Measurements from ENCODE around the genes HTRA3, HMX1, USP17L13 and USP17L30.

DNA sequence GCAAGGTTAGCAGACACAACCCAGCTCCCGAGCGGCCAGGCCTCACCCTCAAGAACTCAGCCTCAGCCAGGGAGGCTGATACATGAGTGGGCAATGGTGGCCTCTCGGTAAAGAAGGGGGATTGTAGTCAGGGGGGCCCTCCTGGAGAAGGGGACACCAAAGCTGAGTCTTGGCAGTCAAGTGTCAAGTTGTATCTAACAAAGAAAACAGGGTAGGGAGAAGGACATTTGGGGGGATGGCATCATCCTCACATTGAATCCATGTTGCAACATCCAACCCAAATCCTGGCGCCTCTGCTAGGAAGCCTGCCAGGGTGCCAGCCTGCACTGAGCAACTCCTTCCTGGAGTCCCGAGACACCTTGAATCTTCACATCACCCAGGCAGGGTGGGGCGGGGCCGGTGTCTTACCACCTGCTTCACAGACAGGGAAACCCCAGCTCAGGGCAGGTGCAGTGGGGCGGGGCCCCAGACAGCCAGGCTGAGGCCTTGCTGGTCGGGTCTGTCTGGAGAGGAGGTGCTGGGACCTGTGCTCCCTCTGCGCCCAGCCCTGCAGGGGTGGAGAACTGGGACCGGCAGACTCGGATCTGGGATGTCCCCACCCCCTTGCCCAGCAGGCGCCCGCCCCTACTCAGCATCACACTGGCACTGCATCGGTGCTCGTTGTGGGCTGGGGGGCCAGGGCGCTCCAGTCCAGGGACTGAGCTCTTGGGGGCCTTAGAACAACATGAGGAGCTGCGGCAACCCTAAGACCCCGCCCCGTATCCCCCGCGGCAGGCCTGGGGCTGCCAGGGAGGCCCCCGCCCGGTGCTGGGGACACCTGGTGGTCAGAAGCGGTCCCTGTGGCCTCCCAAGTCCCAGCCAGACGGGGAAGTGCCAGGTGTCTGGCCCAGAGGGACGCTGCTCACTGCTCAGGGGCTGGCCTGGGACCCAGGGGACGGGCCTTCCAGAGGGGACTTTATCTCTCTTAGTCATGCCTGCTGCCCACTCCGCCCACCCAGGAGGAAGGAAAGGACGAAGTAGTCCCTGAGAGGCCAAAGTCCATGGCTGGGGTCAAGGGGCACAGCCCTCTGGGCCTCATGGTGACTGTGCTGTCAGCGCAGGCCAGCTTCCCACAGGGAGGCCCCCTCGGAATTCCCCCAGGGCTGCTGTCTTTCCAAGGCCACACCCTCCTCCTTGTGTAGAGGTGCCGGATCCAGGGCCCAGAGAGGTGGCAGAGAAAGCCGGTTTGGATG lies 31.3 kb upstream of the HTRA3 start:
- PRO-cap, 3 experiments: no peak in any of the 3 experiments
- RAMPAGE, long total RNA: no peak

DNA sequence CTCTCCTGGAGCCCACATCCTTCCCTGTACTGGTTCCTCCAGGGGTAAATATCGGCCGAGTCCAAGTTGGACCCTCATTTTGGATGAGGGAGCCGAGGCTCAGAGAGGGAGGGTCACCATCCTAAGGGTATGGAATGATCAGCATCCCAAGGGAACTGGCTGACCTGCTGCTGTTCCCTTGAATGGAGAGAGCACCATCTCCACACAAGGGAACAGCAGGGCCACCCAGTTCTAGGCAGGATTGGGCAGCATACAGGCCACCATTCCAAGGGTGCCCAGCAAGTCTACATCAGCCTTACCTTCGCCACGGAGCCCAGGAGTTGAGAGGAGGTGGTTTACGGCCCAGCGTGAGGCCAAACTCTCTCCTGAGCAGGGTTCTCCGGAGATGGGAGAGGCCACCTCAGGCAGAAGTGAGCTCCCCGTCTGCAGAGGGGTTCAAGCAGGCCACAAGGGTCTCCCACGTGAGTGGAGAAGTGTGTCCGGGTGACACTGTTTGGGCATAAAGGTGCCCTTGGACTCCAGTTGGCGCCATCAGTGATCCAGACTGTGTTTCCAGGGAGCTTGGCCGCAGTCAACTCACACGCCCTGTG lies 24.8 kb upstream of the HTRA3 start:
- PRO-cap, 3 experiments: no peak in any of the 3 experiments
- RAMPAGE, long total RNA: no peak

DNA sequence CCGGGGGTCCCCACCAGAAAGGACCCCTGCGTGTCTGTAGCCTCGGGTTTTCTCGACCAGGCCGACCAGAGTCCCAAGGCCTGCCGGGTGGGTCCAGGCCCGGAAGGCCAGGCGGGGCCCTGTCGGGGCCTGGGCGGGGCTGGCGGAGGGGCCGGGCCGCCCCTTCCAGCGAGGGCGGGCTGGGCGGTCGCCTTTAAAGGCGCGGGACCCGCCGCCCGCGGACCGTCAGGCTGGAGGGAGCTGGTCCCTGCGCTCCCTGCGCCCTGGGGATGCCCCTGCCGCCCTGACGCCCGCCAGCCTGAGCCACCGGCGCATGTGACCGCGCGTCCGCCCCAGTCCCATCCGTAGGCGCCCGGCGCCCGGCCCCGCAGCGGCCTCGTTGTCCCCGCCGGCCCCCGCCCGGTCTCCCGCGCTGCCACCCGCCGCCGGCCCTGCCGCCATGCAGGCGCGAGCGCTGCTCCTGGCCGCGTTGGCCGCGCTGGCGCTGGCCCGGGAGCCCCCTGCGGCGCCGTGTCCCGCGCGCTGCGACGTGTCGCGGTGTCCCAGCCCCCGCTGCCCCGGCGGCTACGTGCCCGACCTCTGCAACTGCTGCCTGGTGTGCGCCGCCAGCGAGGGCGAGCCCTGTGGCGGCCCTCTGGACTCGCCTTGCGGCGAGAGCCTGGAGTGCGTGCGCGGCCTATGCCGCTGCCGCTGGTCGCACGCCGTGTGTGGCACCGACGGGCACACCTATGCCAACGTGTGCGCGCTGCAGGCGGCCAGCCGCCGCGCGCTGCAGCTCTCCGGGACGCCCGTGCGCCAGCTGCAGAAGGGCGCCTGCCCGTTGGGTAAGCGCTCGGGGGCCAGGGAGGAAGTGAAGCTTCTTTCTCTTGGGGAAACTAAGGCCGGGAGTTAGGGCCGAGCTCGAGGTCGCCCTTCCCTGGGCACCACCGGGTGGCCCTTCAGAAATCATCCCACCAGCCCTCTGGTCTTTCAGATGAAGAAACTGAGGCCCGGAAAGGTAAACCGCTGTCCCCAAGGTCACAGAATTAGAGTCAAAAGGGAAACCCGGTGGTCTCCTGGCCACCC lies at the start of gene HTRA3:
HTRA3 (plus strand) TSS at position 225 of the 1,065 bp plus-strand sequence.
- PRO-cap, 3 experiments: peak in 3 of 3 experiments; most common plus-strand start position 225 of the sequence (in 2)
- RAMPAGE, long total RNA: no peak

DNA sequence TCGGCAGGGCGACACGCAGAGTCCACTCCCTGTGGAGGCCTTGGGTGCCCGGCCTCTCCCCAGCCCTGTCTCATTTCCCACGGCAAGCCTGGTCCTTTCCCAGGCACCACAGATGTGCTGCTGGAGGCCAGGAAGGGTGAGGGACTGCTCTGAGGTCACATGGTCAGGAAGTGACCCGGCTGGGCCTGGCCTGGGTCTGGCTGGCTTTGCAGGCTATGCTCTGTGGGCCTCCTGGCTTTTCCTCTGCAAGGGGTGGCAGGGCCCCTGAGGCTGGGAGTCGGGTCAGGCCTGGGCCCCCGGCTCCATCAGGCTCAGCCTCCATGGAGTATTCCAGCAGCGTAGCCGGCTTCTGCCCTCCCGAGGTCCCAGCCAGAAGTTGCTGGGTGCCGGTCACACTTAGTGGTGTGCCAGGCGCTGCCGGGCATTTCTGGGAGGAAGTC lies 3.4 kb downstream of the HTRA3 start:
- PRO-cap, 3 experiments: peak in 2 of 3 experiments; most common minus-strand start position 114 of the sequence (in 1)
- RAMPAGE, long total RNA: no peak

DNA sequence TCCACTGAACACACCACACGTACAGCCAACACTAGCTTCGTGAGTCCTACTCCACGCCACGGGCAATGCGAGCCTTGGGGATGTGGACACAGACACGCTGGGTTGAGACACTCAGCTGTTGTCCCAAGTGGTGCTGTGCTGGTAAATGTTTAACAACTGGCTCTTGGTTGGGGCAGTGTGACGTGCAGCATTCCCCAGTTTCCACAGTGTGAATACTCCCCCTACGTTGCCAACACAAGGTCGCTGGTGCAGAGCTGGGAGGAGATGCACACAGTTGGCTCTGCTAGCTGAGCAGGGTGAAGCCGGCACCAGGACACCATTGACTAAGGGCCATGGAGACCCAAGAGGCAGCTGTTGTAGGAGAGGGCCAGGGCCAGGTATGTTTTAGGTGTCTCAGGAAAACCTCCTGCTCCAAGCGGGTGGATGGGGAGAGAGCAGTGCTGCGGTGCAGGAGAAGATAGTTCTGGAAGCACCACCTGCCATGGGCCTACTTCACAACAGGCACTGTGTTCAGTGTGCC lies 65.6 kb downstream of the HTRA3 start:
- PRO-cap, 3 experiments: no peak in any of the 3 experiments
- RAMPAGE, long total RNA: no peak

DNA sequence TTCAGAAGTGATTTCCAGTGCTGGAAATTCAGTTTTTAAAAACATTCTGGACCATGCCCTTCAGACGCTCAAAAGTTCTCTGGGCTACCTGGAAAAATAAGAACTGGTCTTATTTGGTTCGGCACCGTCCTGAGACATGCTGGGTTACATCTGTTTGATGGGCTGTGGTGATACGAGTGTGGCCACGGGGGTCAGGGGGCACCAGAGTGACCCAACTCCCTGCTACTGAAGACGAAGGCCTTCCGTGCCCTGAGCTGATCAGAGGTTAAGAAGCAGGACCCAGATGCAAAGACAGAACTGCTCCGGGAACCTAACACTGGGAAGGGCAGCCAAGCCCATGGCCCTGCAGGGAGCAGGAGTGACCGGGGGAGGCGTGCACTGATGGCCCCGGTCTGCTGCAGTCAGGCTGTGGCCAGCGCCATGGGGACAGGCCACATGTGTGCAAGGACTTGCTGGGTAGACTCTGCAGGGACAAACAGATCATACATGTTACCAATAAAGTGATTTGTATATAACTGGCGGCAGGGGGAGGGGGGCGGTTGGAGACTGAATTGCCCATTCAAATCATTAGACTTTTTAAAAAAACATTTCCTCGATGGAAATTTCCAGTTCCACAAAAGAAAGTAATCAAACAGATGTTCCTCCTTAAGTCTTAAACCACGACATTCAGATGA lies 74.6 kb downstream of the ACOX3 start:
- PRO-cap, 3 experiments: no peak in any of the 3 experiments
- RAMPAGE, long total RNA: no peak

- PRO-cap, 3 experiments: no peak in any of the 3 experiments
- RAMPAGE, long total RNA: no peak
Observed at GRCh38 chr4:8427651-8428239, 12.8 kb downstream of the ACOX3 start.

- PRO-cap, 3 experiments: no peak in any of the 3 experiments
- RAMPAGE, long total RNA: no peak
Observed at GRCh38 chr4:8439162-8439771, 1.3 kb downstream of the ACOX3 start.

DNA sequence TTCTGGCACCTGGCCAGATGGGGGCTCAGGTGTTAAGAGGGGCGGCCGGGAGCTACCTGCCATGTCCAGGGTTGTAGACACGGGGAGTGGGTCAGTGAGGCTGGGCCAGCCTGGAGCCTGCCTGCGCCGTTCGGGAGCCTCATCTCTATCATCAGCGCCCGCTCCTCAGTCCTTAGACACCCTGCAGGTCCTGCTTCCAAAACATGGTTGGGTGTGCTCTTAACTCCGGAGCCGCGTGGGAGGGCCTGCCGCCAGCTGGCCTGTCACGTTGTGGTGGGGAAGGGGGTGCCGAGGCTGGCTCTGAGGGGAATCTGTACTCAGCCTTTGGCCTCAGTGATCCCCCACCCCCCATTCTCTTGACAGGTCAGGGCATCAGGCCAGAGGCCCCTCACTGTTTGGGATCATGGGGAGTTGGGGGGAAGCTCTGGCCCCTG lies 33.2 kb downstream of the TRMT44 start:
- PRO-cap, 3 experiments: no peak in any of the 3 experiments
- RAMPAGE, long total RNA: no peak

GRCh38 chr4:8642007-8642483 lies 49.5 kb downstream of the CPZ start:
- PRO-cap, 3 experiments: no peak in any of the 3 experiments
- RAMPAGE, long total RNA: no peak

GRCh38 chr4:8871713-8872399 lies at the start of gene HMX1:
Gene HMX1 (minus strand): TSS chr4:8871839.
- PRO-cap, 3 experiments: no peak in any of the 3 experiments
- RAMPAGE, long total RNA: no peak

- PRO-cap, 3 experiments: peak in 2 of 3 experiments; most common minus-strand start chr4:9153060 (in 2)
- RAMPAGE, long total RNA: no peak
Observed at GRCh38 chr4:9152986-9153143, 17.3 kb upstream of the FAM90A26 start.

GRCh38 chr4:9224655-9225176 lies at the start of gene USP17L13:
Gene USP17L13 (plus strand): TSS chr4:9224896.
- PRO-cap, 3 experiments: no peak in any of the 3 experiments
- RAMPAGE, long total RNA: no peak

DNA sequence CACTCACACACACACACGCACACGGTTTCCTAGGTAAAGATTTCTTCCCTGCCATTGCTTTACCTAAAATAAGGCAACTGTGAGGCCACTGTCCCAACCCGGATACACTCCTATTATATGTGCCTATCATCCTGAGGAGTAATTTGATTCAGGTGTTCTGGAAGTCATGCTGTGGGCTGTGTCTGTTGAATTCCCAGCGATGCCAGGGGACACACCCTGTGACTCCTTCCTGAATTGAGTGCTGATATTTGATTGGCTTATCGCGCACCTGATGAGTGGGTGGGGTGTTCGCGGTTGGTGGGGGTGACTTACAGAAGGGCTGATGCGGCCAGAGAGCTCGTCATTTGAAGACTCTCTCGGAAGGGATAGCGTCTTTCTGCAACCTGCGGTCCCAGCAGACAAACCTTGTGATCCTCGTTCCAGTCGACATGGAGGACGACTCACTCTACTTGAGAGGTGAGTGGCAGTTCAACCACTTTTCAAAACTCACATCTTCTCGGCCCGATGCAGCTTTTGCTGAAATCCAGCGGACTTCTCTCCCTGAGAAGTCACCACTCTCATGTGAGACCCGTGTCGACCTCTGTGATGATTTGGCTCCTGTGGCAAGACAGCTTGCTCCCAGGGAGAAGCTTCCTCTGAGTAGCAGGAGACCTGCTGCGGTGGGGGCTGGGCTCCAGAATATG lies at the start of gene USP17L30:
USP17L30 (plus strand) TSS at position 429 of the 683 bp plus-strand sequence.
- PRO-cap, 3 experiments: no peak in any of the 3 experiments
- RAMPAGE, long total RNA: no peak

- PRO-cap, 3 experiments: no peak in any of the 3 experiments
- RAMPAGE, long total RNA: no peak
Observed at GRCh38 chr4:9989832-9990257, 31.5 kb downstream of the SLC2A9 start.

DNA sequence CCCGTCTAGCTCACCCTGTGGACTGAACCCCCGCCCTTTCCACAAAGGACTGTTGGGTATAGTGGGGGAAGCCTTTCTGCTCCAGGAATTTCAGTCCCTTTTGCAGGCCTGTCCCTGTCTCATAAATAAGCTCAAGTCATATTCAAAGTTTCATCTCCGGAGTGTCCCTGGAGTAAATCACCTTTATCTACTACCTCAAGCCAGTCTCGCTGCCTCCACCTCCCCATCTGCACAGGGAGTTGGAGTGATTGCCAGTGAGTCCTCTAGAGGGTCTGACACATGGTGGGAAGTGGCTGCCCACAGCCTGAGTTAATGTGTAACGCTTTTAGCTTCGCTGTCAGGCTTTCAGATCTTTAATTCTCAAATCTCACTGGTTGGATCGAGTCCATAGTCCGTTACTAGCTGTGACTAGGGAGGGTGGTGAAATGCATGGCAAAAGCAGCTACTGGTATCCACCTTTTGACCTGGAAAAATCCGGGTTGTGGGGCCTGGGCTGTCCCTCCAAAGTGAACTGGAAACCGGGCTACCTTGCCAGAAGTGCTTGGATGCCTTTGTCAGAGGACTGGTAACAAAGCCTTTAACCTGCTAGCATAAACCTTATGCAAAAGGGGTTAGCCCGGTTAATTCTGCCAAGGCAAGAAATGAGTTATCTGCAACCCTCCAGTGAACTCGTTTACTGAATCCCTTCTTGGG lies 5.0 kb upstream of the WDR1 start:
- PRO-cap, 3 experiments: no peak in any of the 3 experiments
- RAMPAGE, long total RNA: no peak

- PRO-cap, 3 experiments: no peak in any of the 3 experiments
- RAMPAGE, long total RNA: no peak
Observed at GRCh38 chr4:10180959-10181844, 64.6 kb upstream of the WDR1 start.

GRCh38 chr4:10453798-10455257 lies 2.9 kb downstream of the ZNF518B start:
- PRO-cap, 3 experiments: no peak in any of the 3 experiments
- RAMPAGE, long total RNA: no peak

- PRO-cap, 3 experiments: no peak in any of the 3 experiments
- RAMPAGE, long total RNA: no peak
Observed at GRCh38 chr4:10724240-10724635, 39.7 kb upstream of the CLNK start.

- PRO-cap, 3 experiments: no peak in any of the 3 experiments
- RAMPAGE, long total RNA: no peak
Observed at GRCh38 chr4:11149551-11150016, 279.1 kb downstream of the HS3ST1 start.

Data from cerebellum (tissue), 5 donors.